Lung (tissue), 4 donors: ENCODE measurements around the genes P2RY14 and IGSF10.

GRCh38 chr3:149404635-149405025 is 27.2 kb upstream of the TM4SF1 start:
- PRO-cap: no peak
- RAMPAGE, long total RNA: no peak
- RRBS: no CpG with 5 or more reads among the region's 2 CpGs

GRCh38 chr3:149609419-149610261 is 48.2 kb downstream of the WWTR1 start:
- PRO-cap: no peak
- RAMPAGE, long total RNA: no peak
- RRBS: no CpG with 5 or more reads among the region's 5 CpGs

DNA sequence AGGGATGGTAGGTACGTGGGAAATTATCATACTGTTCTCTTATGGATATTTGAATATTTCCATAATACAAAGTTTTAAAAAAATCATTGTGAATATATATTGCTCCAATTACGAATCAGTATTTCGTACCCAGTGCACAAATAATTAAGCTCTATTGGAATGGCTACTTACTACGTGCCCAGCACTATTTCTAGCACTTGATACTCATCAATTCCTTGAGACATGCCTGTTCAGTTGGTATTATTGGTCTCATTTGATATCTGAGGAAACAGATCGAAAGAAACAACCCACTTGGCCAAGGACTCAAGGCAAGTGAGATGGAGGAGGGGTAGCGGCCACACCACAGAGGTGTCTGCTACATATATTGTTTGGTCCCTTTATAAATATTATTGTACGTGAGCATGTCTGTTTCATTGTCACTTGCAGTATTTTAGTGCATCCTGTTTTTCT is 42.3 kb downstream of the WWTR1 start:
- PRO-cap: no peak
- RAMPAGE, long total RNA: no peak
- RRBS: no CpG with 5 or more reads among the region's 7 CpGs

DNA sequence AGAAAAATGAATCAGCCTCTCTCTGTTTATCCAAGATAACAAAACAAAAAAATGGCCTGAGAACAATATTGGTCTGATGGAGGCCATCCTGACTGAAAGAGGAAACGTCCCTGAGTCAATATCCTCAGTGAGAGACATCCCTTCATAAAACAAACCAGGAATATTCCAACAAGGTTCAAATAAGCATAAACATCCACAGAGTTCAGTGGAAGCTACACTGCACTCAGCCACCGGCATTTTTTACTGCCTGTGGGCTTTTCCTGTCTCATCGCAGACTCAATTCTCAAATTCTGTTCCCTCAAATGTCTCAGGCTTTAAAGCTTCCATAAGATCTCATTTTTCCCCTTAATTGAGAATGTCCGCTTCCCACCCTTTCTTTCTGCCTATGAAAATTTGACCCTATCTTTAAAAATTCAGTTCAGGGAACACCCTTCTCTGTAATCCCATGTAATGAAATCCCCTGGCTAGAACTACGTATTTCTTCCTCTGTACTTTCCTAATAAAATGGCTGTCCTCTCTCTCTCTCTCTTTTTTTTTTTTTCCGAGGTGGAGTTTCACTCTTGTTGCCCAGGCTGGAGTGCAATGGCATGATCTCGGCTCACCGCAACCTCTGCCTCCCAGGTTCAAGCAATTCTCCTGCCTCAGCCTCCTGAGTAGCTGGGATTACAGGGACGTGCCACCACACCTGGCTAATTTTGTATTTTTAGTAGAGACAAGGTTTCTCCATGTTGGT is 41.7 kb downstream of the WWTR1 start:
- PRO-cap: no peak
- RAMPAGE, long total RNA: no peak
- RRBS: no CpG with 5 or more reads among the region's 9 CpGs

DNA sequence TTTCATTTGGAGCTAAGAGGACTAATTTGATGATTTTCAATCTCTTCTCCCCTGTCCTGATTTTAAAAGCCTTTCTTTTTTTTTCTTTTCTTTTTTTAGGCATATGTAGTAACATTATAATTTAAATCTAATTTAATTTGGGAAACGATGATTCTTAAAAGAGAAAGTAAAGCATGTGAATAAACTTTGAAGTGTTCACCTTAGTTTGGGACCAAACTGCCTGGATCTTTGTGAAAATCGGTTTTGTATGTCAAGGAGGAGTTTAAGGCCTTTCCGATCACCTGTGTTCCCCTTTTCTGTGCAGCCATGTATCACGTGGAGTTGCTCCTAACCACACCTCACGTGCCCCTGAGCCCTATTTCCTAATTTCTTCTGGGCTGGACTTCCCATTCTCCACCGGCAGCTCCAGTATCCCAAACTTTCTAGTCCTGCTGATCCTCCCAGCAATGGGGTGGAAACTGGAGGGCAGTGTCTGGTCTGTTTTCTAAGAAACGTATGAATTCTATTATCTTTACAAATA is 43.3 kb upstream of the WWTR1 start:
- PRO-cap: no peak
- RAMPAGE, long total RNA: no peak
- RRBS: no CpG with 5 or more reads among the region's 7 CpGs

DNA sequence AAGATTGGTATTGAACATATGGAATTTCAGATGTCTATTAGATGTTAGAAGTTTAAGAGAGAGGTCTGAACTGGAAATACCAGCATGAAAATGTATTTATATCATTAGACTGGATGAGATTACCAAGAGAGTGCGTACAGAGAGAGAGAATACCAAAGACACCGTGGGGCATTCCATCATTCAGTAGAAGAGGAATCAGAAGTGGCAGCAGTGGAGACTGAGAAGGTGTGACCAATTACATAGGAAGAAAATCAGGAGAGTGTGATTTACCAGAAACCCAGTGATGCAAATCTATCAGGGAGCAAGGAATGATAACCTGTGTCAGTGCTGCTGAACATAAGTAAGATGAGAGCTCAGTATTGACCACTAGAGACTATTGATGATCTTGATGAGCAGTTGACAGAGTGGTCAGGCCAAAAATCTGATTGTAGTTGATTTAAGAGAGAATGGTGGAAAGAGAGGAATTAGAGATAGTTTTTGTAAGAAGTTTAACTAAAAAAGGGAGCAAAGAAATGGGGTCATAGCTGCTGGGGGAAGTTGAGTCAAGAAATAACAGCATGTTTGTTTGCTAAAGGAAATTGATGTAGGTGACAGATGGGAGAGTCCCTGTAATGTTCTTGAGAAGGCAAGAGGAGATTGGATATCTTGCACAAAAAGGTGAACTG is 46.3 kb downstream of the PFN2 start:
- PRO-cap: no peak
- RAMPAGE, long total RNA: no peak
- RRBS: no CpG with 5 or more reads among the region's 2 CpGs

DNA sequence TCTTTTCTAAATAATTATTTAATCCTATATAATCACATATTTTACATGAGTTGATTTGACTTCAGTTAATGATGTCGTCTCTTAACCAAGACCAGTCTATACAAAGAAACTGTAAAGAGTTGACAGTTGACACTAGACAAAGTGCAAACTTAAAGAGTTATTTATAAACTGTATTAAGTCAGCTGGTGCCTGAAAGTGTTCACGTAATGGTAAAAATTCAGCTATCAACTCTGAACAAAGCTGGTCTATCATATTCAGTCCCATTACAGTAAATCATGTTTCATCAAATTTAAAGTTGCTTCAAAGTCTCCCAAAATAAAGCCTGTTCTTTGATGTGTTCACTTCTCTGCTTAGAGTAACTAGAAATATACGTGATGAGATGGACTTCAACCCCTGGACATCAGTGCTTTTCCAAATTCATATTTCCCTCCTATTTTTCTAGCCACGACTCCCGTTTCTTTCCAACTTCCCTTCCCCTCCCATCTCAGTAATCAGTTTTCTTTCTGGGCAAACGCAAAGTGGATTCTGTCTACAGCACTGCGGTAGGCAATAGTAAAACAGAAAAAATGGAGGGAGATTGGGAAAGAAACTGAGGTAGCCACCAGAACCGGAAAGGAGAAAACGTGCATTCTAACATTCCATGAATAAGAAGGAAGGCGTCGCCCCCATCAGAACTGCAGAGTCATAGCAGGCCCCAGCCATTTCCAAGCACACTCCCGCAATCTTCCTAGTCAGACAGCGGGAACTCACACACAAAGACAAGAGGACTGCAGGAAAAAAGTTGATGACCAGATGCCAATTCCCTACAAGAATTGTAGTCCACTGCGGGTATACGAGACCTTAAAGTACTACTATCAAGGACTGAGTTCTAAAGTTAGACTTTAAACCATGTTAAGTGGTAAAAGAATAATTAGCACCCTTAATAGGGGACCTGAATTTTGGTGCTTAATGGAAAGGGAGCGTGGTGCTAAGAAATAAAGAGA is 1.7 kb downstream of the PFN2 start:
- PRO-cap: no peak
- RAMPAGE, long total RNA: no peak
- RRBS: no CpG with 5 or more reads among the region's 16 CpGs

DNA sequence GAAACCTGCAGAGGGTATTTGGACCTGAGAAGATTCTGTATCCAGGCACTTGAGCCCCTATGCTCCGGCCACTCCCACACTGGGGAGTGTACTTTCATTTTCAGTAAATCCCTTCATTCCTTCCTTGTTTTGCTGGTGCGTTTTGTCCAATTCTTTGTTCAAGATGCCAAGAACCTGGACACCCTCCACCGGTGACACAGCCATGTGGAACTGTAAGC is 68.3 kb upstream of the PFN2 start:
- PRO-cap: no peak
- RAMPAGE, long total RNA: no peak
- RRBS: no CpG with 5 or more reads among the region's 3 CpGs

- PRO-cap: no peak
- RAMPAGE, long total RNA: no peak
- RRBS: no CpG with 5 or more reads among the region's 8 CpGs
Measured at GRCh38 chr3:150433781-150434430, 25.8 kb downstream of the TSC22D2 start.

- PRO-cap: no peak
- RAMPAGE, long total RNA: no peak
- RRBS: no CpG with 5 or more reads among the region's 10 CpGs
Measured at GRCh38 chr3:150538599-150539692, 7.3 kb downstream of the SERP1 start.

DNA sequence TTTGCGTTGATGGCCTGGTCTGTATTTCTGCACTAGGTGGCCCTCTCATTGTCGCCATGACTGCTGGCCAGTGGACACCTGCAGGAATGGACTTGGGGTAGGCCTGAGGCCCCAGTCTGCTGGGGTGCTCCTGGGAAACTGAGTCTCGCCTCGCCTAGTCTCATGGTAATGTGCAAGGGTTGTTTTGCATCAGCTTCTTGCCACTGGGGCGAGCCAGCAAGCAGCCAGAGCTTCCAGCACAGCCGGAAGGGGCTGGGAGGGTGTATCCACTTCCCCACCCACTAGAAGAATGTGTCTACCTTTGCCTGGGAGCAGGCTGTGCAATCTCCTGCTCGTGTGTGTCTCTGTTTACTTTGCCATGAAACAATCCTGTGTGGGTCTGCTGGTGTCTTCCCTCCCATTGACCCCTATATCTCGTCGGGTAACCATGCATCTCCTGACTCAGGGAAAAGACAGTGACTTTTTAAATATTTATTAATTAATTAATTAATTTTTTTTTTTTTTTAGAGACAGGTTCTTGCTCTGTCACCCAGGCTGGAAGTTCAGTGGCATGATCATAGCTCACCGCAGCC is 21.8 kb upstream of the ERICH6 start:
- PRO-cap: no peak
- RAMPAGE, long total RNA: no peak
- RRBS: no CpG with 5 or more reads among the region's 10 CpGs

DNA sequence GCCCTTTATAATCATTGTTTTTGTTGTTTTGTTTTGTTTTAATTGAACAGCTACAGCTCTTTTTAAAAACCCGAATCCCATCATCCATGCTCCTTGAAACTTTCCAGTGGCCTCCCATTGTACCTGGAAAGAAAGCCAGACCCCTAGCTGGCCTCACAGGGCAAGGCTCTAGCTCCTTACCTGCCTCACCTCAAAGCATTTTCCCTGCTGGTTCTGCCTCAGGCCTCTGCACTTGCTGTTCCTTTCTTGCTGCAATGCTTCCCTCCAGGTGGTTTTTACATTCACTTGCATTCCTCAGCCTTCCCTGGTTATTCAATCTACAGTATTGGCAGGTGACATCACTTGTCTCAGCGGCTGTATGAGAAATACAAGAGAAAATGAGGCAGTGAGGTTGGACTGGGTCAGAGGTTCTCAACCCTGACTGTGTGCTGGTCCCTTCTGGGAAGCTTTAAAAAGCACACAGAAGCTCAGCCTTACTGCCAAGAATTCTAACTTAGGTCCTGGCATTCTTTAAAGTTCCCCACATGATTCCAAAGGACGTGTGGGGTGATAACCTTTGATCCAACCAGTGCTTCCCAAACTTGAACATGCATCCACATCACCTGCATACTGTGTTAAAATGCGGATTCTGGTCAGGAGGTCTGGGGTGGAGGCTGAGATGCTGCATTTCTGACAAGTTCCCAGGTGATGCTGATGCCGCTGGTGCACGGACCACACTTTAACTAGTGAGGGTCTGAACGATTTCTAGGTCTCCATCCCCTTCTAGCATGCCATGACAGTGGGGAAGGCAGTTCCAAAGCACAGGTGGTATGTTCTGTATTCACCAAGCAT is 26.6 kb downstream of the SIAH2 start:
- PRO-cap: no peak
- RAMPAGE, long total RNA: no peak
- RRBS: no CpG with 5 or more reads among the region's 7 CpGs

DNA sequence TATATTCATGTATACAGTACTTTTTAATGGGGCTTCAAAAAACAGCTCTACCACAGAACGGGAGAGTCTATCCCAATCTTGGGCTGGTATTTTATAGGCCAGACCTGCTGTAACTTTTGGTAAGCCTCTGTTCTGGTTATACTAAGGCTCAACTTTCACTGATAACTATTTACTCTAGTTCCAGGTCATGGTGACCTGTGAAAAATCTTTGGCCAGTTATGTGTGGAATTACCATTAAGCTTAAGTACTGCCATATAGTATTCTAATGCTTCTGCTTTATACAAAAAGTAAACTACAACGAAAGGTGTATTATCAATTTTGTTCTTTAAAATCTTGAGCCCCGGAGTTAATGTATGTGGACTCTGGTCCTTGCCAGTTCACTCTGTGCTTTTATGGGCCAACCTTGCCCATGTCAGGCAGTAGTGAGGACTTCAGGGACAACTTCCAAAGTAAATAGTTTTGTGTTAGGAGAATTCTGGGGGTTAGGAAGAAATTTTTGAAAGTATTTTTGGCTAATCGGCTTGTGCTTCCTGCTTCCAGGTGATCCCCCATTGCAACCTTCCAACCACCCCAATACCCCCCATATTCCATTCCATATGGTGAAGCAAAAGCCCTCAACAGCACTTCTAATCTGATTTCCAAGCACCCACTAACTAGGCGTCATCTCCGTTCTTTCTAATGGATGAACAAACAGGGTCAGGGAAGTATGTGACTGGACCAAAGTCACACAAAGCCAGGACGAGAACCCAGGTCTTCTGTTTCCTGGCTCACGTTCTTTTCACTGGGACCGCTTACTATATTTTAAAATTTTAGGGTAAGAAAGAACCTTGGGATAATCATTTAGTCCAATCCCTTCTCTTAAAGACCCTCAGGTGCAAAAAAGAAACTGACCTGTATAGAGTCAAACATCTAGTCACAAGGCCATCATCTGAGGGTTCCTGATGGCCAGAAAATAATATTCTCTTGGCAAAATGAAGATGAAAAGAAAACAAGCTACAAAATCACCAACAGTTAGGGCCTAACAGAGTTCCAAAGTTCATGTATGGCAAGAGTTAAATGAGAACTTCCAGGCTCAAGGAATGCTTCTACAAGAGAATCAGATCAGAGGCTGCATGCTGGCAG is 6.1 kb downstream of the SIAH2 start:
- PRO-cap: no peak
- RAMPAGE, long total RNA: no peak
- RRBS: no CpG with 5 or more reads among the region's 9 CpGs

GRCh38 chr3:151275143-151275771 is 3.1 kb downstream of the P2RY14 start:
- PRO-cap: no peak
- RAMPAGE, long total RNA: no peak
- RRBS: no CpG with 5 or more reads among the region's 6 CpGs

DNA sequence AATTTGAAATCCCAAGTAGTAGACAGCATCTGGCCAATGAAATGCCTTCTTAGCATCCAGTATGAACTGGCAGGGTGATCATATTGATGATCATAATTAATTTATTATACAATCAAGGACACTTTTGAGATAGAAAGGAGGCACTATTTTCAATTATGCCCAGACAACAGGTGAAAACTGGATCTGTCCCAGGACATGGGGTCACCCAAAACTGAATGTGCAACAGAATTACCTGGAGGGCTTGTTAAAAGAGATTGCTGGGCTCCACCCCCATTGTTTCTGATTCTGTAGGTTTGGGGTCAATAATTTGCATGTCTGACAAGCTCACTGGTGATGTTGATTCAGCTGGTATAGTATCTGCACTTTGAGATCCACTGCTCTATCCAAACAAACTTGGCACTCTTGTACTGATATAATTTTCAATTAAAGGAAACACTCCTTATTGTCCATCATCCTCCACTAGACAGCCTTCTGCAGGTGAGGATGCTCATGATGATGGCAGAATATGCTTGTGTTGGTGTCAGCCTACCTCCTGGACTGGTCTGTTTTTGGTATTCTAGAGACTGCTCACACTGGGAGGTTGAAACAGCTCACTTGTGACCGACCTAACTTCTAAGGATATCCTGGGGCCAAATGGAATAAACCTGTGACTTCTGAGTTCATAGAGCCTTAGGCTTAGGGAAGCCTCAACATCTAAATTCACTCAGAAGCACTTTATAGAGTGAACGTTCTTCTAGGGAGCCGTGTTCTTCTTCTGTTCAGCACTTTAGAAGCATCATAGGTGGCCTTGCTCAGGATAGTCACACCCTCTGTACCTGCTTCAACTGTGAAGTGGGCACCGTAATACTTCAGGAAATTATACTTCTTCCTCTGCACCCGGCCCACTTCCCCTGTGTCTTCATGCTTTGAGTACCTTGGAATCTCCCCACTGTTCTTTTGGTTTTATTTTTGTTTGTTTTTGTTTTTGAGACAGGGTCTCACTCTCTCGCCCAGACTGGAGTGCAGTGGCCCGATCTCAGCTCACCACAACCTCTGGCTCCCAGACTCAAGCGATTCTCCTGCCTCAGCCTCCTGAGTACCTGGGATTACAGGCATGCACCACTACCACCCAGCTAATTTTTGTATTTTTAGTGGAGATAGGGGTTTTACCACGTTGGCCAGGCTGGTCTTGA is 2.0 kb downstream of the P2RY14 start:
- PRO-cap: no peak
- RAMPAGE, long total RNA: no peak
- RRBS: no CpG with 5 or more reads among the region's 9 CpGs

DNA sequence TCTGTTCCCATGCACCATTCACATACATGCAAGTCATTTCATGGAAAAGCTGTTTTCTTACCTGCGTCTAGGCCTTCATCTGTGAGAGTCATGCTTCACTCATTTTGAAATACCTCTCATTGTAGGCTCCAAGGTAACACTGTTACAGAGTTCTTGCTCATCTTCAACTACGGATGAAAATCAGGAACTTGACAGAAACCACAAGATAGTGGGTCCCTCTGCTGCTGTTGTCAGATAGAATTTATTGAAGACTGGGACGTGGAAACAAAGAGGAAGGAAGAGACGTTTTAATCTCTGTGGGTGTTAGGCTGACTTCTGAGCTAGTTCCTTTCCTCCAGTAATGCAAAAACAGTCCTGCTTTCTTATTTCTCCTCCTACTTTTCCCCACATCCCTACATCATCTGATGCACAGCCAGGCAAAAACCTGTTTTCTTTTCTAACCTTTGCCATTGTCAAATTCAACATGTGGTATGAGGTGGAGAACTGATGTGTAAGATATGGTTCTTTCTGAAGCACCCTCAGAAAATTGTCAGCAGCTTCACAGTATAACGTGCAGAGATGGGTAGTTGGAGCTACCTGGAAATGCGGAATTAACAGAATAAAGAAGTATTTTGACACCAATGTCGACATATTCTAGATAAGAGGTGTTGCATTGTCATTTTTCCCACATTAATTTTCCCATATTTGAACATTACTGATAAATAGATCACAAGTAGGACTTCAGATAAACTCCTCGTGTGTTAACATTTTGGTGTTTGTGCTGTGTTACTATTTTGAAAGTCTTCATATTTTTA is at the start of gene P2RY14:
Gene P2RY14 (minus strand): TSS at position 317 of the 794 bp plus-strand sequence.
- PRO-cap: no peak
- RAMPAGE, long total RNA: no peak
- RRBS: no CpG with 5 or more reads among the region's 8 CpGs

GRCh38 chr3:151346245-151346551 is 16.8 kb upstream of the P2RY13 start:
- PRO-cap: no peak
- RAMPAGE, long total RNA: no peak
- RRBS: no CpG with 5 or more reads among the region's 2 CpGs

GRCh38 chr3:151460173-151461434 is at the start of gene IGSF10:
IGSF10 (minus strand) TSS chr3:151461061.
- PRO-cap: no peak
- RAMPAGE, long total RNA: no peak
- RRBS: 13% methylated on average over 17 of the region's 45 CpGs

GRCh38 chr3:151766560-151766953 is 32.8 kb downstream of the AADACL2 start:
- PRO-cap: no peak
- RAMPAGE, long total RNA: no peak
- RRBS: no CpG with 5 or more reads among the region's 3 CpGs

- PRO-cap: no peak
- RAMPAGE, long total RNA: no peak
- RRBS: no CpG with 5 or more reads among the region's 3 CpGs
Measured at GRCh38 chr3:152197260-152197809, 71.4 kb upstream of the MBNL1 start.